Tibial nerve (tissue), 3 donors: ENCODE measurements around the genes SLC22A14, EXOG and SLC25A38.

GRCh38 chr3:37341441-37341944, 98.4 kb downstream of the GOLGA4 start:
- PRO-cap = no peak
- RAMPAGE, long total RNA, 3 experiments = no peak in any of the 3 experiments

GRCh38 chr3:37344568-37344901, 101.5 kb downstream of the GOLGA4 start:
- PRO-cap = no peak
- RAMPAGE, long total RNA, 3 experiments = no peak in any of the 3 experiments

- PRO-cap = no peak
- RAMPAGE, long total RNA, 3 experiments = no peak in any of the 3 experiments
Measured at GRCh38 chr3:37580204-37580937, 128.4 kb downstream of the ITGA9 start.

- PRO-cap = no peak
- RAMPAGE, long total RNA, 3 experiments = no peak in any of the 3 experiments
Measured at GRCh38 chr3:37694338-37694778, 167.3 kb upstream of the CTDSPL start.

- PRO-cap = no peak
- RAMPAGE, long total RNA, 3 experiments = no peak in any of the 3 experiments
Measured at GRCh38 chr3:37753579-37754181, 108.0 kb upstream of the CTDSPL start.

GRCh38 chr3:37905337-37905727, 43.7 kb downstream of the CTDSPL start:
- PRO-cap = no peak
- RAMPAGE, long total RNA, 3 experiments = no peak in any of the 3 experiments

DNA sequence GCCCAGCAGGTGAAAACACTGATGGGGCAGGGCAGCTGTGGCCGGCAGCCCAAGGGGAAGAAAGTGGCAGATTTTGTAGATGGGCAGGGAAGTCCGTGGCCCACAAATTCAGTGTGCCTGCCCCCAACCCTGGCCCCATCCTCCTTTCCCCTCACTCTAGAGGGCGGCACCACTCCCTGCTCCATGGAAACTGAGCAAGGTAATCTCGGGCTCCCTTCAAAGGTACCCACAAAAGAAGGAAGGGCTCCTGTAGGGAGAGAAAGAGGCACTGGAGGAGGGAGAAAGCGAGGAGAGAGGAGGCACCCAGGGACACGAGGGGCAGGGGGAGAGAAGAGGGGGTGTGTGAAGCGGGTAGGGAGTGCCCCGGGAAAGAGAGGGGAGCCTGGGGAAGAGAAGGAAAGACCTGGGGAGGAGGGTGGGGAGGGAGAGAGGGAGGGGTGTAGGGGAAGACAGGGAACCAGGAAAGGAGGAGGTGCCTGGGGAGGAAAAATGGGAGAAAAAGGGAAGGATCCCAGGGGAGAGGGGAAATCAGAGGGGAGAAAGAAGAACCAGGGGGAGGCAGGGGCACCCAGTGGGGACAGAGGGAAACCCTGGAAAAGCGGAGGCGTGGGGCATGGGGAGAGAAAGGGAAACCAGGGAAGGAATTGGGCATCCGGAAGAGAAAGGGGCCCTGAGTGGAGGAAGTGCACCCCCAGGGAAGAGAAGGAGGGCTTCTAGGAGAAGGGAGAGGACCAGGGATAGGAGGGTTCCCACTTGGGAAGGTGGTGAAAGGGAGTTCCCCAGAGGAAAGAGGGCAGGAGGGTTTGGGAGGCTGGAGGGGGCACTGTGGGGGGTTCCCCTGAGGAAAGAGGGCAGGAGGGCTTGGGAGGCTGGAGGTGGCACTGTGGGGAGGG, 634 bp downstream of the VILL start:
- PRO-cap = no peak
- RAMPAGE, long total RNA, 3 experiments = no peak in any of the 3 experiments

DNA sequence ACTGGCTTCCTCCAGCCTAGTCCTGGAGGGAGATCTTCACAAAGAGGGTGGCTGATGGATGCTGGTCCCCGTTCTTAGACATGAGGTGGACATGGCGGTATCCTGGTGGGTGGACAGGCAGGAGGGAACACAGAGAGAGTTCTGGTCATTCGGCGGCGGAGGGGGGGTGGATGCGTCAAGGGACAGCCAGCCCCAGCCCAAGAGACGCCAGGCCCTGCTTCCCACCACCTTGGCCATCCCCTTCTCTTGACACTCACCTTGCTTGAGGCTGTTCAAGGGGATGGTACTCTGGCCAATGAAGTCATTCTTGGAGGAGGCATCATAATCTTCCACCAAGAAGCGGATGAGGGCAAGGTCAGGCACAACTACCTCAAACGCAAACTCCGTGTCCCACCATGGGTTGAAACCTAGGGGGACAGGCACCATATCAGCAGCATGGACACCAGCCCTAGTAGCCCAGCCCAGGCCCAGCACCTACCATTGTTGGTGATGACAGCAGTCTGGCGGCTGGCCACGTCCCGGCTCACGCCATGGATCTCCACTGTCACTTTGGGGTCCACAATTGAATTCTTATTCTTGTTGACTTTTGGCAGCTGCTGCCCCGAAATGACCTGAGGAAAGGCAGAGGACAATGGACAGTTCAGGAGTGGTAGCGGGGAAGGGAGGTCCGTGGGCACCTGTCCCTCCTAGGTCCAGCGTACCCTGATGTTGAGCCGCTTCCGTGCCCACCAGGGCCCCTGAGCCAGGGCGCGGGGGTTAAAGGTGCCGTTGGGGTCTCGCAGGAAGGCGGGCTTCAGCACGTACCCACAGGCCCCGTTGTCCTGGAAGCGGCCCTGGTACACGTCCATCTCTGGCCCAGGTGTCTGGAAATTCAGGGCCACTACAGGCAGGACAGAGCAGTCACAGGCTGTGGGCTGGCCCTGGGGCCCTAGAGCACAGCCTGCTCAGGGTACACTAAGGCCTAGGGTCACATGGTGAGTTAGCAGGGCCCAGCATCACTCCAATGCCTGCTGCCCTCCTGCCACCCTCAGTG, 17.5 kb downstream of the VILL start:
- PRO-cap = no peak
- RAMPAGE, long total RNA, 3 experiments = no peak in any of the 3 experiments

- PRO-cap = no peak
- RAMPAGE, long total RNA, 3 experiments = start-site peak on the minus strand in 1 of 3 experiments, at chr3:38123044-38123139 at its widest, 11 reads per replicate
Measured at GRCh38 chr3:38122775-38123467, 14.0 kb downstream of the ACAA1 start.

DNA sequence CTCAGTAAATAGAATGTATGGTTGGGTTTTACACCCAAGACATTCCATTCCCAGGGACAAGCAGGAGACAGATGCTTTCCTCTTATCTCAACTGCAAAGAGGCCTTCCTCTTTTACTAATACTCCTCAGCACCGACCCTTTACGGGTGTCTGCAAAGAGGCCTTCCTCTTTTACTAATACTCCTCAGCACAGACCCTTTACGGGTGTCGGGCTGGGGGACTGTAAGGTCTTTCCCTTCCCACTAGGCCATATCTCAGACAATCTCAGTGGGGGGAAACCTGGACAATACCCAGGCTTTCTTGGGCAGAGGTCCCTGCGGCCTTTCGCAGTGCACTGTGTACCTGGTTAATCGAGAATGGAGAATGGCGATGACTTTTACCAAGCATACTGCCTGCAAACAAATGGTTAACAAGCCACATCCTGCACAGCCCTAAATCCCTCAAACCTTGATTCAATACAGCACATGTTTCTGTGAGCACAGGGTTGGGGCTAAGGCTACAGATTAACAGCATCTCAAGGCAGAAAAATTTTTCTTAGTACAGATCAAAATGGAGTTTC, 1.2 kb downstream of the ACAA1 start:
- PRO-cap = no peak
- RAMPAGE, long total RNA, 3 experiments = no peak in any of the 3 experiments

GRCh38 chr3:38226314-38226944, 39.2 kb upstream of the SLC22A13 start:
- PRO-cap = no peak
- RAMPAGE, long total RNA, 3 experiments = no peak in any of the 3 experiments

GRCh38 chr3:38282109-38282418, at the start of gene SLC22A14:
Gene SLC22A14, plus strand, starts transcription at chr3:38282294.
- PRO-cap = no peak
- RAMPAGE, long total RNA, 3 experiments = no peak in any of the 3 experiments

DNA sequence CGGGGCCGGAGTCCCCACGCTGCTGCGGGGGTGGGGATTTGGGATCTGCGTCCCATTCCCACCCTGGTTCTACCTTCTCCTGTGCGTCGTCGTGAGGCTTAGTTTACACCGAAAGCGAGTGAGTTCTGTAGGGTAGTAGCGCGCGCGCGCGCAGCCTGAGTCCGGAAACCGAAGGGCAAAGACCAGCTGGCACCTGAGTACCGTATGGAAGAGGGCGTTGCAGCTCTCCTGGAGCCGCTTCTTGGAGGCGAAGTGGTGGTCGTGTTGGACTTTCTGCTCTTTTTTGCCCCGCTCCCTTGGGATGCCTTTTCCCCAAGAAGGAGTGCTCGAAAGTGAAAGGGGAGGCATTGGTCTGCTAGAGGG, 1.8 kb downstream of the ACVR2B start:
- PRO-cap = bidirectional peak, plus-strand start at position 106 of the sequence, minus-strand start outside the sequence
- RAMPAGE, long total RNA, 3 experiments = no peak in any of the 3 experiments

- PRO-cap = unidirectional peak, plus-strand start at chr3:38496345; unidirectional peak, minus-strand start at chr3:38496757
- RAMPAGE, long total RNA, 3 experiments = start-site peak on the plus strand in 3 of 3 experiments, at chr3:38496327-38496572 at its widest, 5 to 40 reads per replicate
Measured at GRCh38 chr3:38495939-38497134, at the start of gene EXOG. Gene EXOG, plus strand, starts transcription at chr3:38496340.

DNA sequence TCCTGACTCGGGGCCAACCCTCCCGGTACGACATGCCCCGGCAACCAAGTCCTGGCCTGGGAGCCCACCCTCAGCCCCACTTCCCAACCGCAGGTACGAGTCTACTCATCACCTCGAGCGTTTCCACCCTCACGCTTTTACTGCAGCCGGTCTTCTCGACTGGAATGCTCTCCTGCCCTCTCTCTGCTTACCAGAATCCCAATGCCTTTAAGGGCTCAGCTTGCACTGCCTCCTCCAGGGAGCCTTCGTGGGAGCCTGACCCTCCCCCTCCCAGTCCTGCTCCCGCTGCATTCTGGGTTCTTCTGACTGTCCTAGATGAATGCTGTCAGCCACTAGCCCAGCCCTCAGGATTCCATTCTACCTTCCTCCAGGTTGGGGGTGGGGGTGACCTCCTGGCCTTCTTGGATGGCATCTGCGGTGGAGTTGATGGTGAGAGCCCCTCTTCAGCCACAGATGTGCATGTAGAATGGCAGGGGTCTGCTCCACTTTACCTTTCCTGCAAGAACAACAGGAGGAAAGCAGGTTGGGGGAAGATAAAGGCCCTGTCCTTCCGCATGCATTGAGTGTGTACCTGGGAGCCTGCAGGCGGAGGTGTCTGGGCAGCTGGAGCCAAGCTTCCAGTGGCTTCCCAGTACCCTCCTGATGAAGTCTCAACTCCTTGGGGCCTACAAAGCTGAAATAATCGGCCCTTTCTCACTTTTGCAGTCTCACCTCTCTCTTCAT, 1.2 kb upstream of the CSRNP1 start:
- PRO-cap = no peak
- RAMPAGE, long total RNA, 3 experiments = no peak in any of the 3 experiments

DNA sequence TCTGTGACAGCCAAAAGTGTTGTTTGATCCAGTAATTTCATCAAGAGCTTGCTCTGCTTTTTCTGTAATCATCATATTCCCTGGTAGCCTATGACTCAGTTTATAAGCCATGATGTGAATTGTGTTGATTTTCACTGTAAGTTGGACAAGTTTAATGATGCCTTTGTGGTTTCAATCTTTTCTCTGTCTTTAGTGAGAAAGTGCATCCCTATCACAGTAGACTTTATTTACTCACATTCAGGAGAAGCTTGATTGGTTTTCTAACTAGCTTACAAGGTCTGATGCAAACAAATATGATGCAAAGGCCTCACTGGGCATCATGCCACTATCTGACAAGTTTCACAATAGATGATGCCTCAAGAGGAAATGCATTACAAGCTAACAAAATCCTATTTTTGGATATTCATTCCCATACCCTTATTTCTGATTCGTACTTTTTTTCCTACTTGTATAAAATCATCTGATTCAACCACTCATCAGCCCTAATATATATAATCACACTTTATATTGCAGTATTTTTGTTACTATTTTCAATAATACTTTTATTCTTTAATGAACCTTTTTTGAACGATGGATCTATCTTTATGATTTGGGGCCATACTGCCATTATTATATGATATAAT, 13.8 kb upstream of the CSRNP1 start:
- PRO-cap = no peak
- RAMPAGE, long total RNA, 3 experiments = no peak in any of the 3 experiments

DNA sequence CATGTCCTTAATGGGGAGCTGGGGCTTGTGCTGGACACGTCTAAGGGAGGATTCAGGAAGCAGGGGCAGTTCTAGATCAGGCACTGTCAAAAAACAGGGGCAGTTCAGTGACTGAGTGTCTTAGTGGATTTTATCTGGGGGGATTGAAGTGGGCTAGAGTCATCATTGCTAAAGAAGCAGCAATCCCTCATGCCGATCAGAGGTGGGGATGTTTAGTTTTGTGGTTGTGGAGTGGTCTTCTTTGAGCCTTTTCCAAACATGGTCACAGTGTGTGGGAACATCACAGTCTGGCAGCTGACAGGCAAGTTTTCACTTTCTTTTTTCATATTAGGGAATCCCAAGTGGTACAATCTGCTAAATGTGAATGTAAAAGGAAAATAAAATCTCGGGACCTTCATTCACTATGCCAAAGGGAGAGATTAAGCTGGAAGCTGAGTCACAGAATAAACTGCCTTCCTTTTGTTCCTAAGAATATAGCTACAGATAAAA, 10.3 kb upstream of the CX3CR1 start:
- PRO-cap = no peak
- RAMPAGE, long total RNA, 3 experiments = no peak in any of the 3 experiments

DNA sequence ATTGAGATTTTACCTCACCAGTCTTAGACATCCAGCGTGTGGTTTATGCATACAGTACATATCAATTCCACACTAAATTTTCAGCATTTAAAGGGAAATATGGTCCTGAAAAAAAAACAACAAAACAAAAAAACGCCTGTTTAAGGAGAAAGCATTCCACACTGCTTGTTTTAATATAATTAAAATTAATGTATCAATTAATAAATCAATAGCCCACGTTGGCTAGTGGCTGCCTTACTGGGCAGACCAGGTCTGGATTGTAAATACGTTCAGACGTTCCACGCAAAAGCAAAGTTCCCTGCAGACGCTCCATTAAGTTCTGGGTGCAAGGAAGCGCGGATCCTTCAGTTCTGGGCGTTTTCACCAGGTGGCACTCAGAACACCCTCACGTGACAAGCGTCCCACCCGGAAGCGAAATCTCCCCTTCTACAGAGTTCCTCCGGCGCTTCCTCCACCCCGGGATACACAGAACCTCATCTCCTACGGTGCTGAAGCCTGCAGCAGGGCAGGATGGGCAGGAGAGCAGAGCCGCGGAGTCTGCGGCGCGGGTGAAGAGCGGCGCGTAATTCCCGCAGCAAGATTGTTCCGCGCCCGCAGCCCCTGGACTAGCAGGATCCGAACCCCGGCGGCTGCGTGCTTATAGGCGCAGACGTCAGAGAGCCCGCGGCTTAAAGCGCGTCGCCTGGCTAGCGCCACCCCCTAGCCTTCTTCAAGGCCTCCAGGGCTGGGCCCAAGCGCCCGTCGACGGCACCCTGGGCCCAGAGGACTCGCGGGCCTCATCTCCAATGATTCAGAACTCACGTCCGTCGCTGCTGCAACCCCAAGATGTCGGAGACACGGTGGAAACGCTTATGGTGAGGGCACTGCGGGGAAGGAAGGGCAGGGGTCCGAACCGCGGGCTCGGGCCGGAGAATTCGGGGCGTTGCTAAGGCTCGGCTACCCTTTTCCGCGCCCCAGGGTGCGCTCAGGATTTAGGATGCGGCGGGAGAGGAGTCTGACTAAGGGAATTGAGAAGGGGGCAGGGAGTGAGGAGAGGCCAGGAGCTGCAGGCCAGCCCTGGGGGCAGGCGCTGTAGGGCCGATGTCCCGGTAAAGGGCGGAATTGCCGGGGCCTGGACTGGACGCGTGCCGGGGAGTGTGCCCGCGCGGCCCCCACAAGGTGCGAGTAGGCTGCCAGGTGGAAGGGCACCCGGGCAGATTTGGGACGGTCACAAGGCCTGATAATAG, at the start of gene SLC25A38:
Gene SLC25A38, plus strand, starts transcription at position 431 of the 1,226 bp plus-strand sequence.
- PRO-cap = bidirectional peak, plus-strand start at position 431 of the sequence, minus-strand start at position 352 of the sequence; bidirectional peak, plus-strand start at position 741 of the sequence, minus-strand start at position 610 of the sequence
- RAMPAGE, long total RNA, 3 experiments = start-site peak on the plus strand in 2 of 3 experiments, centred at positions 440 to 708 of the sequence, 21 to 61 reads per replicate

- PRO-cap = no peak
- RAMPAGE, long total RNA, 3 experiments = no peak in any of the 3 experiments
Measured at GRCh38 chr3:39409324-39410058, 3.0 kb downstream of the RPSA start.

DNA sequence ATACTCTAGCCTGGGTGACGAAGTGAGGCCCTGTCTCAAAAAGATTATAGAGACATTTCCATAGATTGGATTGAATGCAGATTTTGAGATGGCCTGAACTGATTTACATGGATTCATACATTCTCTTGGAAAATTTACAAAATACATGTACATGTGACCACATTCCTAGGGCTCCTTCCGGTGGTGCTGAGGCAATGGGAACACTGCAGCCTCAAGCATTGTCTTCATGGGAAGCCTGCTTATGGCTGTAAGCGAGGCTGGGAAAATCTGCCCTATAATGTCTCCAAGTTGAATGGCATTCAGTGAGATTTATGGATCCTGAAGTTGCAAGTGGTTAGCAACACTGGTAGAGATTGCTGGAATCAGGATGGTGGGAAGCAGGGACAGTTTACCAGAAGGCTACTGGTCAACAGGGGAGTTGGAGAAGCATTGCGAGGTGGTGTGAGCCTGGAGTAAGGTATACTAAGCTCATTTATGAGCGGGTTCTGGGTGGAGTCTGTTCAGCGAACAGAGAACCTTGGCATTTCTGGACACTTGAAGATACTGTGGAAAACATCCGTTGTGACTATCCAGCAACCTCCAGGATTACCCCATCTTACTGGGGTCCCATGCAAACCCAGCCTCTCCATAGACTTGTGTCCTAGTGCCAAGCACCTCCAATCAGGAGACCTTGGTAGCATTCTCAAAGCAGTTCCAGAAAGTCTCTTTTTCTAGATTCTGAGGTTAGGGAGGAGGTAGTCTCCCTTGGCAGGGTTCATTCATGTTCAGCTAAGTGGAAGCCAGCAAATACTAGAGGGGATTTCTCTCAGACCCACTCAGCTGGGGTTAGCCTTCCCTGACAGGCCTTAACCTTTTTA, 7.2 kb downstream of the RPSA start:
- PRO-cap = no peak
- RAMPAGE, long total RNA, 3 experiments = no peak in any of the 3 experiments